Metanephros (tissue), 2 donors: Measurements from ENCODE around the genes CLCN1, TCAF1 and CTAGE8.

- RAMPAGE, long total RNA: no peak
Measured at GRCh38 chr7:142720920-142721295, 28.4 kb upstream of the PRSS1 start.

DNA sequence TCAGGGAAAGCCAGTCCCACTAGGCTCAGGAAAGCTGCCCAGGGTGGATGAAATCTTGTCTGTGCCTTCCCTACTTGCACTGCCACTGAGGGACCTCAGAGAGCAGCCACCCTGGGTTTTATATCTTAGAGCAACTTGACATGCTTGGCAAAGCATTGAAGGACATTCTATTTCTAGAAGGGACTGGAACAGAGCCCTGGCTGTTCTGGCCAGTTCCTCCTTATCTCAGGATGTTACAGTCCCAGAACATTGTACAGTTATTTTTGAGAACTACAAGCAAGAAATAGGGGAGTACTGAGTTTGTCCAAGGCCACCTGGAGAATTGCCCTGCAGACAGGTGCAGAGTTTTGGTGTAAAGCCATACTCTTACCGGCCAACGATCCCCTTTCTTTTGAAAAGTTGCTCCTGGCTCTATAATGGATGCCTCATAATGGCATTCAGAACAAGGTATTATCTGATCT is 7.3 kb upstream of the PRSS1 start:
- RAMPAGE, long total RNA: no peak

GRCh38 chr7:142799463-142800113 is 28.8 kb downstream of the PRSS2 start:
- RAMPAGE, long total RNA: no peak

DNA sequence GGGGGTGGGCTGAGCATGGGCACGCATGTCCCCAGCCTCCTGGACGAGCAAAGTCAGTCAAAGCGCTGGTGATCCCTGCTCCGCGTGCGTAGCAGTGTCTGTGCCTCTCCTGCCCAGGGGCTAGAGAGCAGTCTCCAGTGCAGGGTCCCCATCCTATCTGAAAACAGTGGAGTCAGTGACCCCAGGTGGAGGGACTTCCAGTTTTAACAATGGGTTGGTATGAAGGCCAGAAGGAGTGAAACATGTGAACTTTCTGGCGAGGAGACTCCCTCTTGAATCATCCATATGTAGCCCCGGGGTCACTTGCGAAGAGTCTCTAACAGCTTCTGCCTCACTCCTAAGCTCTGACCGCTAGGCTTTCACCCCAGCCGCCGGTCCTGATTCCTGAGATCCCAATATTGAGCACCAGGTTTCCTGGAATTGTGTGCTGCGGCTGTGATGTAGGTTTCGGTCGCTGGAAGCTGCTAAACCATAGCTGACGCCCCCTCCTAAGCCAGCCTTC is 653 bp upstream of the CASP2 start:
- RAMPAGE, long total RNA: no peak

- RAMPAGE, long total RNA: no peak
Measured at GRCh38 chr7:143288498-143289548, 672 bp downstream of the CASP2 start.

DNA sequence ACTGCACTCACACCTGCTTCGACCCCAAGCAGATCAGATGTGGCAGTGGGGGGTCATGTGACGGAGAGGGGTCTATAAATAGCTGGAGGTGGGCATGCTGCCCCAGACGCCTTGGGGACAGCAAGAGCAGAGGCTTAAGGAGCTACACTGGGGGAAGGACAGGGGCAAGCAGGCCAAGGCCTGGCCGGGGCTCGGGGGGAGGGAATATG is at the start of gene CLCN1:
CLCN1 (plus strand) TSS at position 105 of the 209 bp plus-strand sequence.
- RAMPAGE, long total RNA: no peak

DNA sequence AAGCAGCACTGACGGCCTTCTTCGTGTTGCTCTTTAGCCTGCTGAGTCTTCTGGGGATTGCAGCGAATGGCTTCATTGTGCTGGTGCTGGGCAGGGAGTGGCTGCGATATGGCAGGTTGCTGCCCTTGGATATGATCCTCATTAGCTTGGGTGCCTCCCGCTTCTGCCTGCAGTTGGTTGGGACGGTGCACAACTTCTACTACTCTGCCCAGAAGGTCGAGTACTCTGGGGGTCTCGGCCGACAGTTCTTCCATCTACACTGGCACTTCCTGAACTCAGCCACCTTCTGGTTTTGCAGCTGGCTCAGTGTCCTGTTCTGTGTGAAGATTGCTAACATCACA is 174 bp downstream of the TAS2R41 start:
- RAMPAGE, long total RNA: no peak

- RAMPAGE, long total RNA: no peak
Measured at GRCh38 chr7:143901165-143902542, at the start of gene TCAF1. Gene TCAF1 (minus strand): TSS chr7:143902176.

GRCh38 chr7:144269058-144269527 is at the start of gene CTAGE8:
Gene CTAGE8 (minus strand): TSS chr7:144269288.
- RAMPAGE, long total RNA: no peak

GRCh38 chr7:144363025-144363393 is 7.8 kb downstream of the ARHGEF5 start:
- RAMPAGE, long total RNA: no peak

GRCh38 chr7:148304503-148304979 is 286.0 kb upstream of the C7orf33 start:
- RAMPAGE, long total RNA: no peak

DNA sequence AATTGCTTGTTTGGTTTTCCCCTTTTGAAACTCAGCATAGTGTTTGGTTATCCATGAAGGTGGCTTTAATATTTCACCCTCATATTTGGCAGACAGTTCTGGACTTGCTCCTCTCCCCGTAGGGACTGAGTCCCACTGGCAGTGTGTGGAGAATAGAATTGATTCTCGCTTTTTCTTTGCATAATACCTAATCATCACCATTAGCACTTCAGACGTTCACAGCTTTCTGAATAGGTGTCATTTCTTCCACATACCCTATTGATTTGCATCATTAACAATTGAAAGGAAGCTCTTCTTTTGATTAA is 250.2 kb upstream of the C7orf33 start:
- RAMPAGE, long total RNA: no peak

- RAMPAGE, long total RNA: no peak
Measured at GRCh38 chr7:148480848-148481153, 109.8 kb upstream of the C7orf33 start.

- RAMPAGE, long total RNA: no peak
Measured at GRCh38 chr7:148572002-148572650, 18.4 kb upstream of the C7orf33 start.

DNA sequence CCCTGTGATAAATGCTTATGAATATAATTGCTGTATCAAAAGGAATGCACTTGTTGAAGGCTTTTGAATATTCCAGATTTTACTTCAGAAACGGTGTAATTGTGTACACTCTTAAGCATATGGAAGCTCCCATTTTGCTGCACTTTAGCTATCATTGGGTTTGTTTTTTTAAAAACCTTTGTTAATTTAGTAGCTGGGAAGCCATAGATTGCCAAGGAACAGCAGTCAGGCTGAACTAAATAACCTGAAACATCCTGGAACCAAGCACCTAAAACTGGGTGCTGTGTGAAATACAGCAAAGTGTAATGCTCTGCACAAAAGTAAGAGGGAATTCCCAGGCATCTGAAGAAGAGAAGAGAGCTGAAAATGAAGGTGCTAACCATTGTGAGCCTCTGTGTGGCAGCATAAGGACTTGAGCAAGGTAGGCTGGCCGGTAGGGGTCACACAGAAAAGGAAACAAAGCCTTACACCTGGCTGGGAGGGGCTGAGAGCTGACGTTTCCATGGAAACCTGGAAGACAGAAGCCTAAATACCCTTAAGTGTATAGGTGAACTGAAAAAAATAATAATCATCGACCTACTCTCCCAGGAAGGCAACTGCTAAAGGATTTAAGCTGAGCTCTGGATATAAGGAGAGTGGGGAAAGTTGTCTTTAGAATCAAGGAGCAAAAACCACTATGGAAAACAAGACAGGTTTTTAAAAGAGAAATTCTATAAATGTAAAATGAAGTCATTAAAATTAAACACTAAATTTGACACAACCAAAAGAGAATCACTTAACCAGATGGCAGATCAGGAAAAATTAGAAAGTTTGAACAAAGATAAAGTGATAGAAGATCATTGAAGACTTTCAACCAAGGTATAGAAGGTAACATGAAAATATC is 48.6 kb downstream of the CUL1 start:
- RAMPAGE, long total RNA: no peak

DNA sequence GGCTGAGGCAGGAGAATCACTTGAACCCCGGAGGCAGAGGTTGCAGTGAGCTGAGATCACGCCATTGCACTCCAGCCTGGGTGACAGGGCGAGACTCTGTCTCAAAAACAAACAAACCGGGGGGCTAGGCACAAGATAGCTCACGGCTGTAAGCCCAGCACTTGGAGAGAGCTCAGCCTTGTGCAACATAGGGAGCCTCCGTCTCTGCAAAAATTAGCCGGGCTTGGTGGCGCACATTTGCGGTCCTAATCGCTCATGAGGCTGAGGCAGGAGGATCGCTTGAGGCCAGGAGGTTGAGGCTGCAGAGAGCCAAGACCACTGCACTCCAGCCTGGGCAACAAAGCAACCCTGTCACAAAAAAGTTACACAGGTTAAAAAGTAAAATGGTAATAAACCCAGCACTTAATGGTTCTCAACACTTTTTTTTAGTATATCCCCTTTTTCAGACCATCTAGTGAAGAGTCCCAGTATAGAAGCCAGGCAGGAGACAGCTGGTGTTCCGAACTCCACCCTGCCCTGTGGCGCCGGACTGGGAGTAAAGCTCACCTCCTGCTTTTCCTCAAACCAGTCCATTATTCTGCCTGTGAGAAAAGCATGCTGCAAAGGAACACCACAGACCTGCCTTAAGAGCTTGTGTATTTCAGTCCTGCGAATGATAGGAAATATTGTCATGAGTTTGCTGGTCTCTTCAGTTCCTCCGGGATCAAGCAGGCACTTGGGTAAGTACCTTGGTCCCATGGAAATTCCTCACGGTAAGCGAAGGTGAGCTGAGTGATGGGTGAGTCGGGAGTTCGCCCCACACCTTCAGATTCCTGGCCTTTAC is 81.1 kb downstream of the EZH2 start:
- RAMPAGE, long total RNA: no peak

DNA sequence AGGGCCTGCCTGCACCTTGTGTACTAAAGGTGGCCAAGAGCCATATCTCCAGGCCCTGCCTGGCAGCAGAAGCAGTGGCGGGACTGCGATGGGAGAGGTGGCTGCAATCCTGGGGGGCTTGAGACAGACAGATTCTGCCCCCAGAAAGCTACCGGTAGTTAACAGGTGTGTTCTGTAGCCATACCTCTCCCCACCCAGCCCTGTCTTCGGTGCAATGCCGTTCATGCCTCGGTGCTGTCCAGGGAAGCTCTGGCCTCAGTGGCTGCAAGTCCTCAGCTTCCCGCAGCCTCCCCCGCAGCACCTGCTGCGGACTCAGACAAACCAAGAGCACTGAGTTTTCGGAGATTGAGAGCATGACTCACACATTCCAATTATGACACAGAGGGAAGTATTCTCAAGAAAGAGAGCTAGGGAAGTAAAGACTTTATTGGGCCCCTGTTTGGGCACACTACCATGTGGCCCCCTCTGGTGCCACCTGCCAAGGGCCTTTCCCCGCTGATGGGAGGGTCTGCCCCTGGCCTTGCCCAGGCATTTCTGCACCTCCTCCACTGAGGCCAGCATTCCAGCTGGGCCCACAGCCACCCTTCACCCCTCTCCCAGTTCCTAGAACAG is 30.1 kb upstream of the EZH2 start:
- RAMPAGE, long total RNA: no peak

- RAMPAGE, long total RNA: no peak
Measured at GRCh38 chr7:148987382-148987999, 40.8 kb downstream of the PDIA4 start.

- RAMPAGE, long total RNA: no peak
Measured at GRCh38 chr7:149003490-149004408, 24.6 kb downstream of the PDIA4 start.

GRCh38 chr7:149191788-149192135 is 3.6 kb upstream of the ZNF282 start:
- RAMPAGE, long total RNA: no peak